Measurements from ENCODE around the genes PLP2 and SHROOM4.

DNA sequence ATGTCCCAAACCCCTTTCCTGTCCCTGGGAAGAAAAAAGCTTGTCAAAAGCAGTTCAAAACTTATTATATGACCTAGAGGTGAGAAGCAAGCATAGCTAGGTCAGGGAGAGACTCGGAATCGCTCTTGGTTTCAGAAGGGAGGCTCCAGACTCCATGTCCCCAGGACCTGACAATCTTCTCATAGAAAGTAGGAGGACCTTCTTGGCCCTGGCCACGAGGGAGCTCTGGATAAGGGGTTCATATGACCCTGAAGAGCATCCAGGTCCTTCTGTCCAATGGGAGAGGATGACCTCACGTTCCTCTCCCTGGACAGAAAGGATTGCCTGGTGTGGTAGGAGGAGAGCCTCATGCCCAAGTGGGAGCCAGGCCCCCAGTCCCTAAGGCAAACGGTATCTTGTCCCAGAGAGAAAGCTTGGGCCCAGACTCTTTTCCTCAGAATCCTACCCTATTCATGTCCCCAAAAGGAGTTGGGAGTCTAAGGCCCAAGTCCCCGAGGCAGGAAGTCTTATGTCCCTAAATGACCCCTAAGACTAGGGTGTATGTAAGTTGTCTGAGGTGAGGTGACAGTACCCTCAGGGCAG, 2.6 kb downstream of the OTUD5 start:
- PRO-cap: no peak

- PRO-cap: no peak
Observed at GRCh38 chrX:48993235-48993781, 8.8 kb downstream of the GRIPAP1 start.

DNA sequence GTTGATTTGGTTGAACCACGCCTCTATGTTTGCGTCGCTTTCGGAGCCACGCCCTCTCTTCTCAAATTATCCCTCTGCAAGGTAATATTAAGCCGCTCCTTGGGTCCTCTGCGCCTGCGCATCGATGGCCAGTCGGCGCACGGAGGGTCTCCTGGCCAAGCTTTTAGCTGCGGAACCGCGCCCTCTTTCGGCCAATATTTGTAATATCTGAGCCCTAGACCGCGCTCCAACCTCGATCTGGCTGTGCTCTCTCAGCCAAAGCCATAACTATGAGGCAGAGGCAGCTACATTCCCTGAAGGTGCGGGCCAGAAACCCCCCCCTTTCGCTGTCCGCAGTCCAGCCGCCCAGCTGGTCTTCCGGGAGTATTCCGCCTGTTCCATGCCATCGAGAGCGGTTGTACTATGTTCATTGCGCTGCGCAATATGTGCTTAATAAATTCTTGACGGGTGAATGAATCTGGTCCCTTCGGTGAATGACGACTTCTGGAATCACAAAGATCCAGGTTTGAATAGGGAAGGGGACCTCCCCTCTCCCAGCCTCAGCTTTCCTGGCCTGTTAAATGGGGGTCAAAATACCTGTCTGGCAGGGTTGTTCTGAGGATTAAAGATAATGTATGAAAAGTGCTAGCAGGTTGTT, 670 bp upstream of the TFE3 start:
- PRO-cap: bidirectional peak, plus-strand start at position 232 of the sequence, minus-strand start outside the sequence

DNA sequence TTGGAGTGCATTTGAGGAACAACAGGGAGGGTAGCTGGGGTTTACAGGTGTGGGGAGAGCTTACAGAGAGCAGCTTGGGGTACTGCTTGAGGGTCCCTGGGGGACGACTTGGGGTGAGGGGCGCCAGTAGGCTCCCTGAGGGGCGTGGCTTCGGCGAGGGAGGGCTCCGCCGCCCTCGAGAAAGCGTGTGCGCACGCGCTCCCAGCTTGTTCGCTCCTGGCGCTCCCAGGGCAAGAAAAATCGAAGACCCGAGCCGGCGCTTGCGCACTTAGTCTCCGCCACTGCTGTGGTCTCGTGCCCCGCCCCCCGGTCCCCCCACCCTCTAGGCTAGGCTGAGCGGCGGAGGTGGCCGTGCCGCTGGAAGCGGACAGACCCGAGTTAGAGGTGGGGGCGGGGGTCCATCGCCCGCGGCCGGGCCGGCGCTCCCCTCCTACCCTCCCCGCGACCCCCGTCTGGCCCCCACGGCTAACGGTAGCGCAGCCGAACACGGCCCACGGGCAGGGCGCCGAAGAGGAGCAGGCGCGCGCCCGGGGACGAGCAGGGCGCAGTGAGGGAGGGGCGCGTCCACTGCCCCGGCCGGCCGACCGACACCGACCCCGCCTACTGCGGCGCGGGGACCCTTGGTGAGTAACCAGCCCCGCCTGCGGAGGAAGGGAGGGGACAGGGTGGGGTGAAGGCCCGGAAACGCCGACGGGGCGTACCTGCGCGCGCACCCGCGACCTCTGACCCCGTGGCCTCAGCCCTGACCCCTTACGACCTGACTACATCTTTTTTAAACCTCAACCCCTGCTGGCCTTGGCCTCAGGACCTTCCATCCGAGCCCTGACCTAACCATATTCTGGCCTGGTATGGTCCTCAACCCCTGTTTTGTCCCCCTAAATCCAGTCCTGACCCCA, 5.3 kb upstream of the CCDC120 start:
- PRO-cap: bidirectional peak, plus-strand start at position 321 of the sequence, minus-strand start at position 235 of the sequence

DNA sequence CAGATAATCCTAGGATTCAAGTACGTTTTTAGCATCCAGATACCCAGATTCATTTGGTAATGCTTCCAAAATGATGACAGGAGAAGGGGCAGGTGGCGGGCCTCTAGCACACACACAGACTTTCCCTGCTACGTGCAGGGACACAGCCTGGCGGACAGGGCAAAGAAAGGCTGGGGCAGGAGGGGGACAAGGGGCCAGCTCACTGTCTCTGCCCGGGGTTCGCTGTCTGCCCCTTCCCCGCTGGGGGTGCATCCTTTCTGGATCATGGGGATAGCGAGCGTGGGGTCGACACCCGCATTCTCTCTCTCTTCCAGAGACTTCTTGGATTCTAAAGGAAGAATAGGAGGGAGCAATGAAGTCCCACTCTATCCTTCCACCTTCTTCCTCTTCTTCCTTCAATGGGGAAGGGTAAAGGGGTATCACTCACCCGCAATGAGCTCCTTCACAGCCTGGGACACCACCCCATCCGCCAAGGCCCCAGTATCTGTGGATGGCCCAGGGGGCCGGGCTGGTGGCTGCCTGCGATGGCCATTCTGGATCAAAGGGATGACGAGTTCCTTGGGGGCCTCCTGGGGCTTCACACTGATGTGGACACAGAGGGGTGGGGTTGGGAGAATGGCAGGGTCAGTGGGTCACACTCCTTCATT, 1.2 kb downstream of the GPKOW start:
- PRO-cap: no peak

GRCh38 chrX:49166900-49168090, 4.4 kb upstream of the PLP2 start:
- PRO-cap: no peak

GRCh38 chrX:49171646-49172306, at the start of gene PLP2:
Gene PLP2 (plus strand): TSS chrX:49171898.
- PRO-cap: bidirectional peak, plus-strand start at chrX:49171908, minus-strand start at chrX:49171779

GRCh38 chrX:49172307-49173288, 900 bp downstream of the PLP2 start:
- PRO-cap: bidirectional peak, plus-strand start at chrX:49172716, minus-strand start at chrX:49172458

- PRO-cap: no peak
Observed at GRCh38 chrX:50770425-50770874, 43.5 kb downstream of the SHROOM4 start.

- PRO-cap: bidirectional peak, plus-strand start at chrX:50814487, minus-strand start at chrX:50814117
Observed at GRCh38 chrX:50813840-50814633, at the start of gene SHROOM4. Gene SHROOM4 (minus strand): TSS chrX:50814194.

DNA sequence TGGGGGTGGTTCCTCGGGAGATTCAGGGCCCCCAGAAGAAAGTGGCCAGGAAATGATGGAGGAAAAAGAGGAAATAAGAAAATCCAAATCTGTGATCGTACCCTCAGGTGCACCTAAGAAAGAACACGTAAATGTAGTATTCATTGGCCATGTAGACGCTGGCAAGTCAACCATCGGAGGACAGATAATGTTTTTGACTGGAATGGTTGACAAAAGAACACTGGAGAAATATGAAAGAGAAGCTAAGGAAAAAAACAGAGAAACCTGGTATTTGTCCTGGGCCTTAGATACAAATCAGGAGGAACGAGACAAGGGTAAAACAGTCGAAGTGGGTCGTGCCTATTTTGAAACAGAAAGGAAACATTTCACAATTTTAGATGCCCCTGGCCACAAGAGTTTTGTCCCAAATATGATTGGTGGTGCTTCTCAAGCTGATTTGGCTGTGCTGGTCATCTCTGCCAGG, 898 bp downstream of the GSPT2 start:
- PRO-cap: no peak

DNA sequence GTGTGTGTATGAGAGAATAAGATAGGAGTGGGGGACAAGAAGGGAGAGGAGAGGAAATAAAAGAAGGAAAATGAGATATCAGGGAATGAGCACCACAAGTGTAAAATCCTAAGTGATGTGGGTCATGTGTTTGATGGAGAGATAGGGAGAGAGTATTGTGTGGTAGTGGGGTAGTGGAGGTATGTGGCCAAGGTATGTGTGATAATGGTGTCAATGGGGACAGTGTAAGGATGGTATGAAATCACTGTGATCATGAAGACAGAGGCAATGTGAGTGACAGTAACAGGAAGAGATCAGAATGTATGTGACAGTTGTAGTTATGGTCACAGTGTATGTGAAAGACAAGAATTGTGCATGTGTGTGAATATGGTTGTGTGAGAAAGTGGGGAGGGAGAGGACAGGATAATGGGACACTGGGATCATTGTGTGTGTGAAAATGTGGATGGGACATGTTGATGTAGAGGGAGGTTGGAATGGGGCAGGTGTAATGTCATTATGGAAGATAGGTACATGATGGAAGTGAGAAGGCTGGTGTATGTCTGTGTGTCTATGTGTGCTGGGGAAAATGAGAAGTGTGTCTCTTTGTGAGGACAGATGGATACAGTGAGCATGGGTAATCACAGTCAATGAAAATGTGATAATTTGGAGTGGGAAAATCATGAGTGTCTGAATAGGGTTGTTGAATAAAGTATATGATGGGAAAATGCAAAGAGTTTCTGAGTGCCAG, 25.0 kb upstream of the MAGED1 start:
- PRO-cap: no peak

- PRO-cap: no peak
Observed at GRCh38 chrX:51891710-51892756, 1.4 kb upstream of the MAGED1 start.

DNA sequence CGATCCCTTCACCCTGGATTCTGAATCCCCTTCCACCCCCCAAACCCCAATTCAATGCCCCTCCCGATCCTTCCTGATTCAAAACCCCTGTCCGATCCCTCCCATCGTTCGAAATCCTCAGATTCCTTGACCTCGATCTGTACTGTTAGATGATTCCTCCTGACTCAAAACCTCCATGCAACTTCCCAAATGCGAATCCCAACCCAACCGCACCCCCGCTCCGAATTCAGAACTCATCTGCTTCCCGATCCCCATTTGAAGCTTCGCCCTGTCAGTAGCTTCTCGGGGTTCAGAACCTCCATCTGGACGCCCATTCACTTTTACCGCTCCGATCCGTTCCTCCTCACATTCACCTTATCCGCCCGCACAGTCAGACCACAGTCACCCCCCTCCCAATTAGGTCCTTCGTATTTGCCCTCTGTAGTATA, 410 bp downstream of the MAGED1 start:
- PRO-cap: no peak

- PRO-cap: no peak
Observed at GRCh38 chrX:52811423-52811874, 362 bp downstream of the XAGE5 start.

DNA sequence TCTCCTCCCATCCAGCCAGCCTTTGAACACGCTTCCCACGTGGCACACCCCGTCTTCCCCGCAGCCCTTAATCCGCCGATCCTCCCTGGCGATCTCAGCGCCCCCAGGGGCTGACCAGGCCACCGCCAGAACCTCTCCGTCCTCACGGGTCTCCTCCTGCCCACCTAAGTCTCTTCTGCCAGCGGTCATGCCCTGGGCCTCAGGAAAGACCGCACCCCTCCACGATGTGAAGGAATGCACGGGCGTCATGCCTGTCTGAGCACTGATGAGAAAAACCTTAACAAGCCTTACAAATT, 23.0 kb downstream of the FAM156A start:
- PRO-cap: no peak

DNA sequence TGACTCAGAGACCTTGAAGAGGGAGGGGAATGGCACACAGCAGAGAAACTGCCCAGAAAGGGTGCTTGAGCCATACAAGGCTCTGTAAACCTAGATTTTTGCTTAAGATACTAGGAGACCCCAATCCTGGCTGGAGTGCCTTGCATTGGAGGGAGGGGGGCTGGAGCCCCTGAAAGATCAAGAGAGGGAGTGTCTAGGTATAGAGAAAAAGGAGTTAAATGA, 1.4 kb downstream of the TSPYL2 start:
- PRO-cap: no peak

GRCh38 chrX:53404656-53405736, 17.5 kb downstream of the SMC1A start:
- PRO-cap: no peak

GRCh38 chrX:53592198-53592876, 94.2 kb downstream of the HUWE1 start:
- PRO-cap: no peak

DNA sequence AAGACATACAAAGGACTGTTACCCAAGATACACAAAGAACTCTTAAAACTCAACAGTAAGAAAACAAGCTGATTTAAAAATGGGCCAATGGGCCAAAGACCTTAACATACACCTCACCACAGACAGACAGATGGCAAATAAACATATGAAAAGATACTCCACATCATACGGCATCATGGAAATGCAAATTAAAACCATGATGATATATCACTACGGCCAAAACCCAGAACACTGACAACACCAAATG, 27.8 kb downstream of the HUWE1 start:
- PRO-cap: no peak